Endometrial microvascular endothelial cells (primary cell): ENCODE measurements around a stretch of chr2.

GRCh38 chr2:174729991-174730901, 34.0 kb downstream of the CHRNA1 start:
- RAMPAGE, long total RNA: no peak

DNA sequence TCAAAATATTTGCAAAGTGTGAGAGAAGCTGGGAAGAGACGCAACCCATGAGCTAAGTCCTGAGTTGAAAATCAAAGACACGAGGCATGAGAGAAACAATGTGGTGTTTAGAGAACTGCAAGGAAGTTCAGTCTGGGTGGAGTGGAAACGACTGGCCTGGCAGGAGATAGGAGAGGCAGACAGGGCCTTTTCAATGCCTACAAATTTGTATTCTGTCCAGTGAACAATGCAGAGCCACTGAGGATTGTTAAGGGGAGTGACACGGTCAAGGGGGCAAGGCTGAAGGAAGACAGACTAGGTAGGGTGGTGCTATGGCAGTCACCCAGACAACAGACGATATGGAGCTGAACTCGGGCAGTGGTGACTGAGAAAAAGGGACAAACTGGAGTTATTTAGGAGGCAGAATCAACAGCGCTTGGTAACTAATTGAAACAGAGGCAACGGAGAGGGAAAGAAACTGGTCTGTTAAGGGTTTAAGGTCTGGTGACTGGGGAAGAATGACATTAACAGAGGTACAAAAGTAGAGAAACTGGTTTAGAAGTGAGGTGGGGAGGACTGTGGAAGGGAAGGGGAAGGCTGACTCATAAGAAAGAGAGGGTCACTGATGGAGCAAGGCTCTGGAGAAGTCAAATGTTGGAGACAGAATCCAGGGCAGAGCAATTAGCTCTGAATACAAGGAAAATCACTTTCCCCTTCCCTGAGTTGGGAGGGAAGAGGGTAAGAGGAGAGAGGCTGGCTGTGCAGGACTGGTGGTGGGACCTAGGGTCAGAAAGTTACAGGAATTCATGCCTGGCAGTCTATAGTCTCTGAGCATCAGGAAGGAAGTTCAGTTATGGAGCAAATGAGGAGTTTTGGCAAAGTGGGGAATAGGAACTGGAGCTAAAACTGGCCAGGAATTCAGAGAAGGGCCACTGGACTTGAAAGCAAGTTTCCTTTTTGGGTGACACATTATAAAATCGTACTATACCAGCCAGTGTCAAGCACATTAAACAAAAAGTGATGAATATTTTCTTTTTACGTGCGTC, 63.4 kb upstream of the CHRNA1 start:
- RAMPAGE, long total RNA: no peak

DNA sequence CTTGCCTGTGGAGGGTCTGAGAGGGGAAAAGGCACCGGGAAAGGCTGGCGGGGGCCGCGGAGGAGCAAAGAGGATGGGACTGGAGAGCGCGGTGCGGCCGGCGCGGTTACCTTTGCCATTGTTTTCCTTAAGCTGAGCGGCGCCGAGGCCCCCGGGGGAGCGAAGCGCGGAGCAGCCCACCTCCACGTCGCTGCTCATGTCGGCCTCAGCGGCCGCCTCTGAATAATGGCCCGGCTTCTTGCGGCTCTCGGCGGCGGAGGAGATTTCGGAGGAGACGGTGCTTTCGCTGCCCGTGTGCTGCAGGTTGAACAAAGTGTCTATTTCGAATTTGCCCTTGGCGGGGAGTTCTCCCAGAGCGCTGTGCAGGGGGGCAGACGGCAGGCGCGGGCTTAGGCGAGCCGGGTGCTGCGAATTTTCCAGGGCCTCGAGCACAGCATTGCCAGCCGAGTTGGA, 496 bp downstream of the EVX2 start:
- RAMPAGE, long total RNA: no peak

- RAMPAGE, long total RNA: no peak
These were observed 2.3 kb downstream of the HOXD11 start for GRCh38 chr2:176109110-176110048.

- RAMPAGE, long total RNA: no peak
These were observed 5.5 kb downstream of the HOXD8 start for GRCh38 chr2:176134851-176135565.

GRCh38 chr2:176149983-176150776, 1.2 kb upstream of the HOXD4 start:
- RAMPAGE, long total RNA: no peak

DNA sequence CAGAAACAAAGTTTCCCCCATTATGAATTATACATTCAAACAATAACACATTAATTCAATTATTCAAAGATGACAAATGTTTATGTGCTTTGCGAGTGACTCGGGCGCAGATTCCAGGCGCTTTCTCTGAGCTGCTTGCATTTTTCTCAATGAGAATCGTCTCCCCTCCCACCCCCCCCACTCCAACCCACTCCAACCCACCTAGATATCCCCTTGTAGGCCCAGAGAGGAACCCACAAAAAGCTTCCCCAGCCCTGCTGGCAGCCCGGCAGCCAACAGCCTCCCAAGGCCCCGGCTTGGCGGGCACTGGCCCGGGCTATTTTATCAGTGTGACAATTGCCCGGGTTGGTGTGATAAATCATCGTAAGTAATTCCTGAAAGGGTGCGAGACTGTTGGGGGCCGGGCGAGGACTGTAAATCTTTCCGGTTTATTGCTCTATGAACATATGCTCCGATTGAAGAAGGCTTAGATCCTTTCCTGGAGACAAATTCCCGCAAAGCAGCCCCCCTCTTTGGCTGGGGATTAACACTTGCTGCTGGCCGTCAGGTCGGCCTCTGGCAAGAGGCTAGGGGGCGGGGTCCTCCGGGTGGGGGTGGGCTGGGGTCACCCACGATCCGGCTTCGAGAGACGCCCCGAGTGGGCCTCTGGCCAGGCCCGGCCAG, 1.7 kb downstream of the HOXD3 start:
- RAMPAGE, long total RNA: no peak

DNA sequence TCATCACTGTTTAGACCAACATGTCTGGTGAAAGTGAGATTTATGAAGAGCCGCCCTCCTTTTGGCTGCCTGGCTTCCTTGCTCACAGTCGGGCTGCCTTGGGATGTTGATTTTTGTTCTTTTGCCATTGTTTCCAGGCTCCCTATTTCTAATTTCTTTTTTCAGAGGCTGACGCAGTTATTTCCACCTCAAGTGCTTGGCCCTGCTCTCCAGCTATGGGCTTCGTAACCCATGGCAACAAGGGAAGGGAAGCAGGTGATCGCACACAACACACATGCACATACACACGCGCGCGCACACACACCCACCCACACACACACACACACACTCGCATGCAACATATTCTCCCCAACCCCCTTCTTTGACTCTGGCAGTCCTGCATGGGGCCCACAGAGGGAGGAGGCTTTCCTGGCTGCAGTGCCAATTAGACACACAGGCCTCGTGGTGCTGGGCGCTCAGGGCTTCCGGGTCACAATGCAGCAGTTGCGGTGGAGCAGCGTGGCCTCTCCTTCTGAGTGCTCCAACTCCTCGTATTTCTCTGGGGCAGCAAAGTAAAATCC, 296.7 kb downstream of the MTX2 start:
- RAMPAGE, long total RNA: no peak

DNA sequence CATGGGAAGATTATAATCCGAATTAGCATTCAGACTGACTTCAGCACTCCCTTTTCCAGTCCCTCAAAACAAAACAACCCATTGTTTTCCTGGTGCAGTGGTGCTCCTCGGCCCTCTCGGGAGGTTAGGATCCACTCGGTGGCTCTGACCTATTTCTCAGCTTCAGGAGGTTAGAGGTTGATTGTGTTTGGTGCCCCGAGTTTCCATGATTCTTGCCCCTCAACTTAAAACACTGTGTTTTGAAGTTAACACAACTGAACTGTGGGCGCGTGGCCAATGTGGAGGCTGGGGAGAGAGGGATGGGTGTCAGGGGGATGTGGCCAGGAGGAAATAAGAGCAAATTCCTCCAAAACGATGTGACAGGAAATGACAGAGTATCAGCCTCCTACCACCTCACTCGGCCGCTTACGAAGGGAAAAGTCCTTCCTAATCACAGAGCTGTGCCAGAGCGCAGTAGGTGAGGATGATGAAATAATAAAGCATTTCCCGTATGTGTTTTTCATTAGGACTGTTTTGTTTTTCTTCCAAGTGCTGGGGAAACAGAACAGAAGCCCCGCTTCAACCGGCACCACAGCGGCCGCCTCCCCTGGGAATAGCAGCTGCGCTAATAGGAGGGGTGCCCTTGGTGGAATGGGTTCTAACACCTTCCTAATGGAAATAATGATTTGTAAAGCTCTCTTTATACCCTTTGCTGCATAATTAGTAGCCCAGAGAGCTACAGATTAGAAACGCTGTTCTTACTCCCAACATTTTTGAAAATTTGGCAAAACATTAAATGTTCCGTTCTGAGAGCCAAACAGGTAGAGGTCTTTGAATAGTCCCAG, 440.3 kb downstream of the MTX2 start:
- RAMPAGE, long total RNA: no peak

DNA sequence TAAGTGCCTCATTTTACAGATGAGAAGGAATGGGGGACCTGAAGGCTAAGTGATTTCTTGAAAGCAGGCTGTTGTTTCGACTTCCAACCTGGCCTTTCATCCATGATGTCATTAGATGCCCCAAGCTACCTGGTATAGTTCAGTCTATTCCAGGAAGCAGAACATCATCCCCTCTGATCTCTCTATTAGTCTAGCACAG, 386.3 kb upstream of the HNRNPA3 start:
- RAMPAGE, long total RNA: no peak

GRCh38 chr2:176891854-176892516, 320.6 kb upstream of the HNRNPA3 start:
- RAMPAGE, long total RNA: no peak

DNA sequence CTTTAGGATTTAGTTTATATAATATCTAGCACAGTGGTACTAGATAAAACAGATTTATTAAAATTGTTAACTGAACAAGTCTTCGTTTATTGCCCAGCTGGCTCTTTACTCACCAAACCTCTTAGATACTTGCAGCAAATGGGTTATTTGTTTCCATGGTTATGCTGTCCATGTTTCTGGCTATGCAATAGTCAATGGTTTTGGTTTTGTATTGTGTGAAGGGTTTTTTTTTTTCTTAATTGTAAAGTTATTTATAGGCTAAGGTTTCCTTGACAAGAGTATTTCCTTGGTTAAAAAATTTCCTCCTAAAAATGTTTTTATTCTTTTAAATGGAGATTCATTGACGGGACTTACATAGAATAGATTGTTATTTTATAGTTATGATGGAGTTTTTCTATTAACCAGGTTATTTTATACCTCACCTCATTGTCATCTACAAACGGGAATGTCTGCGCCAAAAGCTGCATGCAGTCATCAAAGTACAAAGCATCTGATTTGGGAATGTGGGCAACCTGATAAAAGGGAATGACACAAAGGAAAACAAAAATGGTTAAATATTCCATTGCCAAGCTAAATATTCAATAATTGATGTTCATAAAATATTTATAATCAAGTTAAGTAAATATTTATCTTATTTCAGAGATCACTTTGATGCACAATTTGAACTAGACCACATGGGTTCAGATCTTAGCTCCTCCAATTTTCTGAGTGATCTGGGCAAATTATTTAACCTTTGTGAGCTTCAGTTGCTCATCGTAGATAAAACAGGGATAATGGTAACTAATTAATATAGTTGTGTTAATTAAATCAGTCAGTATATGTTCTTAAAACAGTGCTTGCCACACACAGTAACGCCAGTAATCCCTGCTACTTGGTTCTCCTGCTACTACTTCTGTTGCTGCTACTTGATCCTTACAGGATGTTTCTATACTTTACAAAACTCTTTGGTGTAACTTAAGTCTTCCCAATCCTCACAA, 20.5 kb downstream of the HNRNPA3 start:
- RAMPAGE, long total RNA: no peak

GRCh38 chr2:177240607-177241414, 23.7 kb downstream of the NFE2L2 start:
- RAMPAGE, long total RNA: no peak

DNA sequence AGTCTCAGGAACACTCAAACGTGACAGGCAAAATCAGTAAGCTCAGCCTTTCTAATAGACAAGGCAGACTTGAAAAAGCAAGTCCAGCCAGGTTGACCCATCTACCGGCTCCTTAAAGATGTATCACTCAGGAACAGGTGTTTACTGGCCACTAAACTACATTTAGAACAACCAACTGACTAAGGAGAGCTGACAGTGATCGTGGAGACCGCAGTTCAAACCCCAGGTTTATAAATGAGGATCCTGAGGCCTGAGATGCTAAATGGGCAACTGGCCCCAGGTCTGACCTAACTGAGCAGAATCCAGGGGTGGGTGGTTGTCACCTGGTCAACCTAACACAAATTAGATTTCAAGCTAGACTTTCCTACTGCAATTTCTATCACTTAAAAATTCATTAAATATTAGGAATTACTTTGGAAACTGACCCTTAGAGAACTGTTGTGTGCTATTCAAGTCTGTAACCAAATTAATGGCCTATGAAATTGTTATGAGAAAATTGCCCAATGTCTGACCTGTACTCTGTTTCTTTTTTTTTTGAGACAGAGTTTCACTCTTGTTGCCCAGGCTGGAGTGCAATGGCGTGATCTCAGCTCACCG, 16.5 kb downstream of the NFE2L2 start:
- RAMPAGE, long total RNA: no peak

- RAMPAGE, long total RNA: no peak
These were observed 48.8 kb upstream of the NFE2L2 start for GRCh38 chr2:177313271-177313774.

DNA sequence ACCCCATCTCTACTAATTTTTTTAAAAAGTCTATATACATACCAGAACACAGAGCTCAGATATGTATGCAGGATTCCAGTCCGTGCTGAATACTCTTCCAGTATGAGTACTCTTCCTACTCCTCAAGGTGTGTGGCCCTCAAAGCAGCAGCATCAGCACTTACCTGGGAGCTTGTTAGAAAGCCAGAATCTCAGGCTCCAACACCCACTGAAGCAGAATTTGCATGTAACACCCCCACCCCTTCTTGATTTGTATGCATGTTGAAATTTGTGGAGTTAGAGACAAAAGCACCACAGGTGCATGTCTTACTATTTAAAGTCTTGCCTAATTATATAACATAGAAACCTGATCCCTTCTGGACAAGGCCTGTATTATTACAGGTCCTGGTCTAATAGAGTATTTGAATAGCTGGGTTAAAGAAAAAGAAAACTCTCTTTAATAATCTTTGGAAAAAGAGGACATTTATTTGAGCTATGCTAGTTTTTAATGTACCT, 50.3 kb upstream of the NFE2L2 start:
- RAMPAGE, long total RNA: no peak

- RAMPAGE, long total RNA: no peak
These were observed 60.2 kb upstream of the AGPS start for GRCh38 chr2:177332250-177332898.

DNA sequence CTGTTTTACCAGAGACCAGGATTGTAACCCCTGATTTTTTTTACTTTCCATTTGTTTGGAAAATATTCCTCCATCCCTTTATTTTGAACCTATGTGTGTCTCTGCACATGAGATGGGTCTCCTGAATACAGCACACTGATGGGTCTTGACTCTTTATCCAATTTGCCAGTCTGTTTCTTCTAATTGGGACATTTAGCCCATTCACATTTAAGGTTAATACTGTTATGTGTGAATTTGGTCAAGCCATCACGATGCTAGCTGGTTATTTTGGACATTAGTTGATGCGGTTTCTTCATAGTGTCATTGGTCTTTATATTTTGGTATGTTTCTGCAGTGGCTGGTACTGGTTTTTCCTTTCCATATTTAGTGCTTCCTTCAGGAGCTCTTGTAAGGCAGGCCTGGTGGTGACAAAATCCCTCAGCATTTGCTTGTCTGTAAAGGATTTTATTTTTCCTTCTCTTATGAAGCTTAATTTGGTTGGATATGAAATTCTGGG, 20.5 kb upstream of the AGPS start:
- RAMPAGE, long total RNA: no peak

DNA sequence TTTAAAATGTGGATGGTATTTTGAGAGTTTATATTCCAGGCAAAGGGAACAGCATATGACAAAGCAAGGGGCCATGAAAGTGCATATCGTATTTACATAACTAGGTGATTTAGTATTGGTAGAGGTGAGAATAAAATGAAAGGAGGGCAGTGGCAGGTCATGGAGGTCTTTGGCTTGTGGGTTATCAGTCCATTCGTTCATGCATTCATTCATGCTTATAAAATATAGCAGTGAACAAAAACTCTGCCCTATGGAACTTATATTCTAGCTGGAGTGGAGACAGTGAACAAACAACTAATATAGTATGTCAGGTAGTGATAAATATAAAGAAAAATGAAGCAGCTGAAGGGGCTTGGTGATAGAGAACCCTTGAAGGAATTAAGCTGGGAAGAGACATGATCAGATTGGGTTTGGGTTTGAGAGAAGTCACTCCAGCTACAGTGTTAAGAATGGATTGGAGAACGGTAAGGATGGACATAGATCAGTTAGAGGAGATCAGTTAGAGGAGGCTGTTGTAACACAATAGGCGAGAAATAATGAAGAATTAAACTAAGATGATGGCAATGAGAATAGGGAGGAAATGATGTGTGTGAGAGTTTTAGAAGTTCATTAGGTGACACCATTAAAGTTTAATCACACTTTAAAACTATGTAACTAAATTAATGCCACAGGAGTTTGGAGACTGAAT, 3.7 kb downstream of the AGPS start:
- RAMPAGE, long total RNA: no peak

DNA sequence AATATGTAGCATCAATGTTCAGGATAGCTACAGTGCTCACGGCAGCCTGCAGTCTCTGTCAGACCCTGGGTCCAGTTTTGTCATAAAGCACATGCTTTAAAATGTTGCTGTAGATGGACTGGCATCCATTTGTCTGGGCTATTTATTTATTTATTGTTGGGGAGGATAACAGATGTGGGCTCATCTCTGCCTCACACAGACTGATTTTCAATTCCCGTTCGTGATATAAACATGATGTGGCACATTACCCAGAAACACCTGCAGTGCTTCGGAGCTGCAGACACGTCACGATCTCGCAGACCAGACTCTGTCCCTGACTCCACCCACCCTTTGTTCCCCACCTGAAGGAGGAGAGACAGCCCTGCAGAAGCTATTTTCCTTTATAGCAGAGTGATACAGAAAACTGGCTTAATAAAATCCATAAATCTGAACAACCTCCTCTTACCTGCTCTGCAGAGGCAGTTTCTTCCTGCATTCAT, 7.7 kb upstream of the TTC30A start:
- RAMPAGE, long total RNA: no peak